H4 (cell line): ENCODE measurements around the gene NPTX1.

- RAMPAGE, long total RNA = no peak
Observed at GRCh38 chr17:80261758-80262270, 1.2 kb downstream of the RNF213 start.

- RAMPAGE, long total RNA = start-site peak on the plus strand at chr17:80263597-80263659, 19 reads
Observed at GRCh38 chr17:80263128-80263785, 2.6 kb downstream of the RNF213 start.

GRCh38 chr17:80265110-80265881 lies 4.6 kb downstream of the RNF213 start:
- RAMPAGE, long total RNA = no peak

GRCh38 chr17:80383516-80384451 lies 31.2 kb upstream of the ENDOV start:
- RAMPAGE, long total RNA = no peak

DNA sequence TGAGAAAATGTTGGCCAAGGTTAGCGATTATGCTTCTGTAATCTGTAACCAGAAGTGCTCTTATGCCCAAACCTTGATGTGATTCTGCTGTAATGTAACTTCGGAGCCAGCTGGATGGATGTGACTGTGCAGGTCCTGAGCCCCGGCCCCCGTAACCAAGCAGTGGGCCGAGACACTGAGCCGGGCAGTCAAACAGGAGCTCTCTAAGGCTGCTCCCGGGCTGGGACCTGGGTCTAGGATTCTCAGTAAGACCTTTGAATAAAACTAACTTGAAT lies 22.8 kb downstream of the ENDOV start:
- RAMPAGE, long total RNA = no peak

DNA sequence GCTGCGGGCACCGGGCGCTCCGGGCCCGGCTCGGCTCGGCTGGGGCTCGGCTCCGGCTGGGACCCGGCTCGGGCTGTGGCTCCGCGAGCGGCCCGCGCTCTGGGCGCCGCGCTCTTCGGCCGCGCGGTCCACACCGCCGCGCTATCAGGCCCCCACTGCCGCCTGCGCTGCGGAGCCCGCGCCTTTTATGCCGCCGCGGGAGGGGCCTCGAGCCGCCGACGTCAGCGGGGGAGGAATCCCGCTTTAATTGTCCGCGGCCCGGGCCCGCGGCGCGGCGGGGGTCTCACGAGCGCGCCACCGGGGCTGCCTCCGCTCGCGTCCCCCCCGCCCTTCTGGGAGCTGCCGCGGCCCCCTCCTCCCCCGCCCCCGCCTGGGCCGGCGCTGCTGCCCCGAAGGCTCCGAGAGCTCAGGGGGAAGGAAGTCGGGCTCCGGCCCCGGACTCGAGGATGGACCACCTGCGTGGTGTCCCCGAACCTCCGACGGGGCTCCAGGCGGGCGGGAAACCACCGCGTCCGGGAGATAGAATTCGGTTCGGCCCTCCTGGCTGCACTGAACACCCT lies at the start of gene NPTX1:
TSS of gene NPTX1 (minus strand) at position 160 of the 560 bp plus-strand sequence.
- RAMPAGE, long total RNA = no peak

DNA sequence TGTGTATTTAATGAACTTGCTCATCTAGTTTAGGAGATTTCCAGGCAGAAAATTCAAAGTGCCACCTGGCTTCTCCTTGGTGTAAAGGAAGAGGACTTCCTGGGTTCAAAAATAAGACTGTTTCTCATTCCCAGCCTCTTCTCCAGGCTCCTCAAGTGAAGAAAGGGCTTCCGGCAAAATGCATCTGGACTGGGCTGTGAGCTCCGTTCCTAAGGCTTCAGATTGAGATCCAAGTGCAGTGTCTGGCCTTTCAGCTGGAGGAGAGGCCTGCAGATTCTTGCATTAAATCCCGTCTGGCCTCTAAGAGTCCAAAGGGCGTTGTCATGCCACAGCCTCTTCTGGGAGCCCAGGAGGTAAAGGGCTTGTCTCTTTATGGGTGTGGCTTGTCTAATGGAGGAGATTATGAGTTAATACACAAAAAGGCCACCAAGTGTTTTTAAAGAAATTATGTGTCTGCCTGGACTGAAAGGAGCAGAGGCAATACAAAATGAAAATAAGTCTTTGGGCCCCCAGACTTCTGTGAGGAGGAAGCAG lies 55.3 kb downstream of the RPTOR start:
- RAMPAGE, long total RNA = no peak

GRCh38 chr17:80738183-80738682 lies 193.6 kb downstream of the RPTOR start:
- RAMPAGE, long total RNA = no peak

DNA sequence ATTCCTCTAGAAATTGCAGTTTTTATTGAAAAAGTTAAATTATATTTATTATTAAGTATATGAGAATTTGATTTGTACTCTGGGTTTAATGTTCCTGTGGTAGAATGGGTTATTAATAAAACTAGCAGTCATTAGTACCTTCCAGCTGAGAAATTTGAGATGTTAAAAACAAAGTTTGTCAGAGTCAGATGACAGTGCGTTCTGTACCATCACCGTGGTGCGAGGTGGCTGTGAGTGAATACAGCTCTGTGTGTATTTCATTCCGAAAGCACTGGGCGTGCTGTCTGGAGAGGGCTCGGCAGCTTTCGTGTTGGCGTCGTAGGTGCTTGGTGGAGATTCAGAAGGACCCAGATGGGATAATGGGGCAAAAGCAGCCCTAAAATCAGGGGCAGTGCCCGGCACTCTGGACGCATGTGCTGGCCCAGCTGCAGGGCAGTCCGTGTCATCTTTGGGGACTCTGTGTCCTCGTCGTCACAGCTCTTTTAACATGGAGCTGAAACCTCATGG lies 206.3 kb downstream of the RPTOR start:
- RAMPAGE, long total RNA = no peak

DNA sequence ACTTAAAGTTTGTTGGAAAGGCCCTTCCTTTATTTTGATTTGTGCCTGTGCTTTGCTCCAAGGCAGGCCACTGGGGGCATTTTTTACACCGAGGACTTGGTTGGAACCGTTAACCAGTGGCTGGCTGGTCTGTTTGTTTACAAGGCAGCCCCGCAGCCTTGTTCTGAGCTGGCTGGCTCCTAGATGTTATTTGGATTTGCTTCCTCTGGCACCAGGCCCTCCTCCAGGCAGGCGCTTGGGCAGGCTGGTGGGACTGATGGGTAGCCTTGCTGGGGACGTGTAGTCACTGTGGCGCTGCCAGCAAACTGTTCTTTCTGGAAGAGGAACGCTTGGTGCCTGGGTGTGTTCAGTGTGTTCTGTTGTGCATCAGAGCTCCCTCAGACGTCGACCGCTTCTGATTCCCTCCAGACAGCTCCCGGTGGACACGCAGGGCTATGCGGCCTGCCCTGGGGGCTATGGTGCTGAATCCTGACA lies 218.1 kb upstream of the CHMP6 start:
- RAMPAGE, long total RNA = no peak

DNA sequence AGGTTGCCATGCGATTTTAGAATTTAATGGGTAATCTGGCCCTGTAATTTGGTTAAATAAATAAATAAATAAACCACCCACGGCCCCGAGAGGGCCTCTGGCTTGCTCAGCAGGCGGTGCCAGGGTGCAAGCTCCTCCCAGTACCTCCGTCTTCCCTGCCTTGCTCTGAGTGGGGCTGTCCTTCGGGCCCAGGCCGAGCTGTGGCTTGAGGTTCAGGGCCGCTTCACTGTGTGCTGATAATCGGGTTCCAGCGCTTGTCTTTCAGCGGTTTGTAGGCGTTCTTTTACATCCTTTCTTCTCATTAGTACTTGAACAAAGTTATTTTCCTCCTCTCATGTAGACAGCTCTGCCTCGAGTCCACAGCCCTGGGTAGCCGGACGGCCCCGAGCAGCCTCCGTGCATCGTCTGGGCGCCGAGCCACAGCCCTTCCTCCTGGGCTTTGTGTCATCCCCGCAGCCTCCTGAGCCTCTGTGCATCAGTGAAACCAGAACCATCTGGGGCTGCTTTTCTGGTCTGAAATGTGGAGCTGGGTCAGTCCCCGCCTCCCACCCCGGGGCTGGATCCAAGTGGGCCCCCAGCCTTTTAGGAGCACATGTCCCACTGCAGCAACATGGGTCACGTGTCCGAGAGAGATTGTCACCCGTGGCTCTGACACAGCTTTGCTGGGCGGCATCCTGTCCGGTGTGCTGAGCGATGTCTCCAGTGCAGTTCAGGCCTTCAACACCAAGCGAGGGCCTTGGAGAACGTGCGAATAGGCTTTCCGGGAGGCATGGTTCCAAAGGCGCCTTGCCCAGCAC lies 157.4 kb upstream of the CHMP6 start:
- RAMPAGE, long total RNA = no peak

GRCh38 chr17:80862745-80863424 lies 128.8 kb upstream of the CHMP6 start:
- RAMPAGE, long total RNA = no peak

DNA sequence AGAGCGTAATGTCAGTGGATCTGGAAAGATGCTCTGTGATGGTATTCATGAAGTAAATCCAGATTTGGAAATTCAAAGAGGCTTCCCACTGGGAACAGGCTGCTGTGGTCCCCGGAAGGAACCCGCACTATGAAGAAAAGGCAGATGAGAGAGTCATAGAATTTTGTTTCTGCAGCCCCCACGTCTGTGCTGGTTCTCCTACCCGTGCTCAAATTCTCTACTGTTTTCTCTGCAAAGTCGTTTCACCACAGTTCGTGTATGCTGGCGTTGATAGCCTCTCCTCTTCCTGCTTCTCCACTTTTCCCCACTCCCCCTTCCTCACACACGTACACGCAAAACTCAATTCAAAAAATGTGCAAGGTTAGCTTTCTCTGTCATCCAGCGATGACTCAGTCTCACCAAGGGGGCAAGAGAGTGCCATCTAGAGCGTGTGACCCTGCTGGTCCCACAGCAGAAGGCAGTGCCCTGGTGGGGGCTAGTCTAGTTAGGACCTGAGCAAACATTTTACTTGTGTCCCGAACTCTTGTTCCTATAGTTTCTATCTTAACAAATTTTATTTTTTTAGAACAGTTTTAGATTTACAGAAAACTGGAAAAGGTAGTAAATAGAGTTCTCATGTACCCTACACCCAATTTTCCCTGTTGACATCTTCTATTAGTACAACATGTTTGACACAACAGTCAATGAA lies 121.3 kb upstream of the CHMP6 start:
- RAMPAGE, long total RNA = no peak

DNA sequence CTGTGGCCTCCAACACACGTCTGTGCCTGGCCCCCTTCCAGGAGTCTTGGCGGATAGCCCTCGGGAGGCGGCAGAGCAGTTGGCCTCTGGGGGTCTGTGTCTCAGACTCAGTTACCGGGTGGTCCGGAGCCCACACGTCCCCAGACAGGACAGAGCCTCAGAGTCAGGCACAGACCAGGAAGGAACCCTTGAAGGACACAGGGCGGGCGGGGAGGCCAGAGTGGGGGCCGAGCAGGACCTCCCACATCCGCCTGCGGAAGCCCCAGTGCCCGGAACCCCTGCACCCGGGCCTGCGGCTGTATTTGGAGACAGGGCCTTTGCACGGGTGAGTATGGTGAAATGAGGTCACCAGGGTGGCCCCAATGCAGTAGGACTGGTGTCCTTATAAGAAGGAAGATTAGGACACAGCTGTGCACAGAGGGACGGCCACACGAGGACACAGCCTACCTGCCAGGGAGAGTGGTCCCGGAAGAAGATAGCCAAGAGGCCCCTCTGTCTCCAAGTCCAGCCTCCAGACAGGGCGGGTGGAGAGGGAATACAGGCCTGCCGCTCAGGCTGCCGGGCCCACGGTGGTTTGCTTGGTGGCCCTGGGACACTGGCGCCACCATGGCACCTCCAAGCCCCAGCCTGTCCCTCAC lies 22.3 kb upstream of the CHMP6 start:
- RAMPAGE, long total RNA = no peak

DNA sequence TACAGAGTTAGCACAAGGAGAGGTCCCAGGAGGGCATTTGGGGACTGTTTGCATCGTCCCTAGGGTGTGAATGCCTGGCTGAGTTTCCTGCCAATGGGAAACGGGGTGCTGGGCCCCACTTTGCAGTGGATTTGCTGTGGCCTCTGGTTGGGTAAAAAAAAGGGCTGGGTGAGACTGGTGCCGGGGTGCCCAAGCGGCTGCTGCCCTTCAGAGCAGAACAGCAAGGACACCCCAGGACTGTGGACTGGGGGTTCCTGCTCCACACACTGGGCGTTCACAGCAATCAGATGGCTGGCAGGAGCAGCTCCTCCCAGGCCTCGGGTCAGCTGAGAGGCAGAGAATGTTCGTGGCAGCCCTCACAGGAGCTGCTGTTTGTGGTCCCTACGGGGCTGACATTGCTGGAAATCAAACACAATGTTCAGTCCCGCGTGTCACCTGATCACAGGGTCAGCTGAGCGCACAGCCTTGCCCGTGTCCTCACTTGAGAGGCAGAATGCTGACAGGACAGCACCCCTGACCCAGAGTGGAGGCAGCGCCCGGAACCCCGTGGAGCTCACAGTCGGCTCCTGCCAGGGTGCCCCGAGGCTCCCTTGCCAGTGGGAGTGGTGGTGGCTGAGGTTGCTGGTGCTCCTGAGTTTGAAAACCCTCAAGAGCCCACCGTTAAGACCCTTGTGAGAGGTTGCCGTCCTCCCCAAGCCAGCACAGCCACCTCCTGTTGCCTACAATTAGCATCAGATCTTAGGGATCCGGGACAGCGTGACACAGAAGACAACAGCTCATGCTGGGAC lies 3.8 kb upstream of the CHMP6 start:
- RAMPAGE, long total RNA = no peak

GRCh38 chr17:81049917-81051079 lies 15.3 kb downstream of the BAIAP2 start:
- RAMPAGE, long total RNA = no peak

DNA sequence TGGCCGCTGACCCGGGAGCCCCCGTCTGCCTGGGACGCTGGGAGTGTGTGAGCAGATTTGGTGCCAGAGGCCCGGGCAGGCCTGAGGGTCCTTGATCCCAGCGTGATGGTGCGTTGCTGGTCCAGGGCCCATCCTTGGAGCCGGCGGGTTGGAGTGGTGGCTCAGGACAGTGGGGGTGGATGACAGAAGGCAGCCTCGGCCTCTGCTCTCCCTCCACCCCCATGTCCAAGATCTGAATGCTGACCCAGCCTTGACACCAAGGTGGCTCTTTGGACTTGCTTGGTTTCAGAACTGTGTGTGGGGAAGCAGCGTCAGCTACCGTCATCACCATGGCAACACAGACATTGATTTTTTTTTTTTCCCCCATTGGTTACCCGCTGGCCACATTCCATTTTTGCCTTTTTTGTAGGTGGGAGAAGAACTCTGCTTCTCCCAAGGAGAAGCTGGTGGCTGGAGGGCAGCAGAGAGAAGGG lies 35.8 kb downstream of the BAIAP2 start:
- RAMPAGE, long total RNA = no peak

DNA sequence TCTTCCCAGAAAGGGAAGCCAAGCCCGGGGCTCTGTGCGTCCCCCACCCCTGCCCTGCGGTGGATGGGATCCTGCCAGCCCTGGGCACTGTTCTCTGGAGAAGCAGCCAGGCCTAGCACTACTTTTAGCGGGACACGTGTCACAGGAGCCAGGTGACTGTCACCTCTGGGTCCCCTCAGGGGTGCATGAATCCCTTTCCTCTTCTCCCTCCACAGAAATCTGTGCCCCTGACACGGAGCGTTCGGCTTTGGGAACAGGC lies 47.4 kb downstream of the BAIAP2 start:
- RAMPAGE, long total RNA = no peak

DNA sequence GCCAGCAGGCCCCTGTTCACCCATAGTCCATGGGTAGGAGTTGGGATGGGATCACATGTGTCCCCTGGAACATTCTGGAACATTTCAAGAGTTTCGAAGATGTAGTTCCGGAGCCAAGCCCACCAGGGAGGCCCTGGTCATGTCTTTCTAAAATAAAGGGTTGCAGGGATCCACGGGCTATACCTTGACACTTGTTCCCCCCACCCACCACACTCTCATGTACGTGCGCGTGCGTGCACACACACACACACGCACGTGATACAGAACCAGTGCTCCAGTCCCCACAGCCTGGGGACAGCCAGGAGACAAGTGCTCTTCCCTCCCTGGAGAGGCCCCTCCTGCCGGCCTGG lies 63.9 kb upstream of the PVALEF start:
- RAMPAGE, long total RNA = no peak

GRCh38 chr17:81164270-81164814 lies 965 bp upstream of the PVALEF start:
- RAMPAGE, long total RNA = no peak